ENCODE measurements around a stretch of chr1.

GRCh38 chr1:10339728-10340249 is 59.1 kb upstream of the PGD start:
- RRBS = no CpG with 5 or more reads among the region's 8 CpGs

DNA sequence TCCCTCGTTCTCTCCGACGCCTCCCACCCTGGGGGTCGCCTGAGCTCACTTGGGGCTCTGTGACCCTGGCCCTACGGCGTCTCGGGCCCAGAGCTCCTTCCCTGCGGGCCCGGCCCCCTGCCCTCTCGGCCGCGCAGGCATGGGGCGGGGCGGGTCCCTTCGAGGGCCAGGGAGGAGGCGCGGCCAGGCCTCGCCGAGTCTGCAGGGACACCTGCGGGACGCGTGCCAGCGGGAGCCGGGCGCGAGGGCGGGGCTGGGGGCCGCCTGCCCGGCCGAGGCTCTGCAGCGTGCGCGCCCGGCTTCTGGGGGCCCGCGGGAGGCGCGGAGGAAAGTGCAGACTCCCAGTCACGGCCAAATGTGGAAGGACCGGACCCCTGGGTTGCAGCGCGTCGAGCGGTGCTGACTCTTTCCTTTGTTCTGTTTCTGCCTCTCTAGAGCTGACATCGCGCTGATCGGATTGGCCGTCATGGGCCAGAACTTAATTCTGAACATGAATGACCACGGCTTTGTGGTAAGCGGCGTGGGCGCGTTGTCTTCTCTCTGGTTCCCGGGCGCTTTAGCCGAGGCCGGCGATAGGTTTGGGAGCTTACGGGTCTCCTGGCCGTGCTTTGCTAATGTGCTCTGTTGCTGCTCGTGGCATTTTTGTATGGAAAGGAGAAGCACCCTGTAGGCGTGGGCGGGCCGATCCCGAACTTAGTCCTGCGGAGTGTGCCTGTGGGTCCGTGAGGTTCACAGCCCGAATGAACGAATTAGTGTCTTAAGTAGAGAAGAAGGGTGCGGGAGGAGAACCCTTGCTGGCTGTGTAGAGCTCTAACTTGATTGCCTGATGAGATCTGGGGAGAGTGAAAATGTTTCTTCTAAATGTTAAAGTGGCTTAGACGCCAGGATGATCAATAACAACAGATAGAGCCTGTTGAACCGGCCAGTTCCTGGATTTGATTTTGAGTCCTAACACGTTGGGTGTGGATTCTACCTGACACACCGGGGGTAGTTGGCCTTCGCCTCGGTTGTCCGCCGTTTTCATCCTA is 644 bp downstream of the PGD start:
- RRBS = 18% methylated on average over 10 of the region's 78 CpGs

DNA sequence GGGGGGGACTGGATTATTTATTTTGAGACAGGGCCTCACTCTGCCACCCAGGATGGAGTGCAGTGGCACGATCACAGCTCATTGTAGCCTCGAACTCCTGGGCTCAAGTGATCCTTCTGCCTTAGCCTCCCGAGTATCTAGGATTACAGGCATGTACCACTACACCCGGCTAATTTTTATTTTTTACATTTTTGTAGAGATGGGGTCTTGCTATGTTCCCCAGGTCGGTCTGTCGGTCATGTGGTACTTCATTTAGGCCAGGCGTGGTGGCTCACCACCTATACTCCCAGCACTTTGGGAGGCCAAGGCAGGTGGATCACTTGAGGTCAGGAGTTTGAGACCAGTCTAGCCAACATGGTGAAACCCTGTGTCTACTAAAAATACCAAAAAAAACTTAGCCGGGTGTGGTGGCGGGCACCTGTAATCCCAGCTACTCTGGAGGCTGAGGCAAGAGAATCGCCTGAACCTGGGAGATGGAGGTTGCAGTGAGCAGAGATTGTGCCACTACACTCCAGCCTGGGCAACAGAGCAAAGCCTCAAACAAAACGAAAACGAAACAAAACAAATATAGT is 7.4 kb downstream of the CORT start:
- RRBS = no CpG with 5 or more reads among the region's 12 CpGs

GRCh38 chr1:10637327-10637886 is 159.0 kb downstream of the CASZ1 start:
- RRBS = 78% methylated on average over 6 of the region's 14 CpGs

DNA sequence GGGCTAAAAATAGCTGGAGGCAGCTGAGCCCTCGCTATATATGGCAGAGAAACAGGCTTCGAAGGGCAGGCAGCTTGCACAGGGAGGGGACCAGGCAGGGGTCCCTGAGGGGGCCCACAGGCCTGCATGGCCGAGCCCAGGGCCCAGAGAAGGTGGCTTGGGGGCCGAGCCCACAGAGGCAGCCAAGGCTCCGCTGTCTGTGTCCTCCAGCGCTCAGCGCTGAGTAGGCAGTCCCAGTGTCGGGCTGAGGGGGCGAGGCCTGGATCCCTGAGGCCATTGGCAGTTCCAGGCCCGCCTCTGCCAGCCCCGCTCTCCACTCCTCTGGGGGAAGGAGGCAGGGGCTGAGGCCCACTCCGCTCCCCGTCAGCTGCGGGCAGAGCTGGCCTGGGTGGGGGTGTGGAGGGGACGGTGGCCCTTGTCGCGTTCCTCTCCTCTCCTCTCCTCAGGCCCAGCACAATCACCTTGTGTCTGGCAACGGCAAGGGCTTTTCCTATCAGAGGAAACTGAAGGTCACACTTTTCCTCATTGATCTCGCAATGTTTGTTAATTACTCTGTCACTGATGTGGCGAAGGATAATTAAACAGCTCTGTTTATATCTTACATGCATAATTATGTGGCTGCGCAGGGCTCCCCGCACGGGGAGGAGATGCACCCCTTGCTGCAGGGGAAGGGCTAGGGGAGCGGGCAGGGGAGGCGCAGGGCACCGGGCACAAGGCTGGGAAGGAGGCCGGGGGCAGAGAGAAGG is 132.7 kb downstream of the CASZ1 start:
- RRBS = 62% methylated on average over 1 of the region's 27 CpGs

DNA sequence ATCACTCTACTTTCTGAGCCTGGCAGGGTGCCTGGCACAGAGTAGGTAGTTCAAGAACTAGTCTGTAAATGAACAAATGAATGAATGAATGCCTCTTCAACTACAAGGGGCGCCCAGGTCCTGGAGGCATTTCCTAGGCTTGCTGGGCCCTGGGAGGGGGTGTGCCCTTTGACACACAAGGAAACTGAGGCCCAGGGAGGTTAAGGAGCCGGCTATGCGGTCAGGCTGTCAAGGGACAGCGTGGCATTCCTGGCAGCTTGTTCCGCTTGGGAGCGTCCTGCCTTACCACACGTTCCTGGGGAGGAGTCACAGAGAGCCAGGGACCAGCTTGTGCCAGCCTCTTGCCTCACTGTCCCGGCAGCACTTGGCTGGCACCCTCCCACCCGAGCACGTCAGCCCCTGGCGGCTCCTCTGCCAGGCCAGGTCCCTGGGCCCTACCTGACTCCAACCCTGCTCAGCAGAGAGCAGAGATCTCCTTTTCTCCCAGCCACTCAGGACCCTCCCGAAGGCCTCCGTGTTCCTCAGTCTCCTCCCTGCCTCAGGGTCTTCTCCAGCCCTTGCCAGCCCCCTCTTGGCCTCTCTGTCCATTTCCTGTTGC is 130.6 kb downstream of the CASZ1 start:
- RRBS = no CpG with 5 or more reads among the region's 13 CpGs

GRCh38 chr1:10678226-10678709 is 118.2 kb downstream of the CASZ1 start:
- RRBS = 87% methylated on average over 12 of the region's 21 CpGs

- RRBS = 93% methylated on average over 3 of the region's 25 CpGs
Measured at GRCh38 chr1:10685226-10686441, 110.8 kb downstream of the CASZ1 start.

DNA sequence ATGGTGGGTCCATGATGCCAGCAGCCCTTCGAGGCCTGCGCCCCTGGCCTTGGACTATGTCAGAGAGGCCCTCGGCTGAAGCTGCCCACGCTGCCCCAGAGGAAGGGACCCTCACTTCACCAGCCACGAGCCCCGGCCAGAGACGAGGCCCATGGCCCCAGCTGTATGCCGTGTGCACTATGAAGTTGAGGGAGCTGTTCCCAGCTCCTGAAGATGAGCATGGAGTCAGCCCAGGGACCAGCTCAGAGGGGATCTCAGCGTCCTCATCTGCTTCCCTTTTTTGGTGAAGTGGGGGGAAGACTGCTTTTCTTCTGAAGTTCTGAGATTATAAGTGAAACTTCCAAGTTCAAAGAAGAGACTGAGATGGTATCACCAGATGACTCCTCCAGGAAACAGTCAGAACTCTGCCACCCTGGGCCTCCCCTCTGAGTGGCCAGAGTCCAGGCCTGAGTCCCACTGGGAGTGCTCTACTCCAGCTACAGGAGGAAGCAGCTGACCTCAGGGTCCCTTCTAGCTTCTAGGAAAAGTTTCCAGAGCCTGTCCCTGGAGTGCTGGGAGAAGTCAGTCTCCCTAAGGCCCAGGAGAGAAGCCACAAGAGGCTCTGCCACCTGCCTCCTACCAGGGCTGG is 104.8 kb downstream of the CASZ1 start:
- RRBS = no CpG with 5 or more reads among the region's 9 CpGs

- RRBS = 46% methylated on average over 2 of the region's 17 CpGs
Measured at GRCh38 chr1:10788433-10789190, 7.8 kb downstream of the CASZ1 start.

DNA sequence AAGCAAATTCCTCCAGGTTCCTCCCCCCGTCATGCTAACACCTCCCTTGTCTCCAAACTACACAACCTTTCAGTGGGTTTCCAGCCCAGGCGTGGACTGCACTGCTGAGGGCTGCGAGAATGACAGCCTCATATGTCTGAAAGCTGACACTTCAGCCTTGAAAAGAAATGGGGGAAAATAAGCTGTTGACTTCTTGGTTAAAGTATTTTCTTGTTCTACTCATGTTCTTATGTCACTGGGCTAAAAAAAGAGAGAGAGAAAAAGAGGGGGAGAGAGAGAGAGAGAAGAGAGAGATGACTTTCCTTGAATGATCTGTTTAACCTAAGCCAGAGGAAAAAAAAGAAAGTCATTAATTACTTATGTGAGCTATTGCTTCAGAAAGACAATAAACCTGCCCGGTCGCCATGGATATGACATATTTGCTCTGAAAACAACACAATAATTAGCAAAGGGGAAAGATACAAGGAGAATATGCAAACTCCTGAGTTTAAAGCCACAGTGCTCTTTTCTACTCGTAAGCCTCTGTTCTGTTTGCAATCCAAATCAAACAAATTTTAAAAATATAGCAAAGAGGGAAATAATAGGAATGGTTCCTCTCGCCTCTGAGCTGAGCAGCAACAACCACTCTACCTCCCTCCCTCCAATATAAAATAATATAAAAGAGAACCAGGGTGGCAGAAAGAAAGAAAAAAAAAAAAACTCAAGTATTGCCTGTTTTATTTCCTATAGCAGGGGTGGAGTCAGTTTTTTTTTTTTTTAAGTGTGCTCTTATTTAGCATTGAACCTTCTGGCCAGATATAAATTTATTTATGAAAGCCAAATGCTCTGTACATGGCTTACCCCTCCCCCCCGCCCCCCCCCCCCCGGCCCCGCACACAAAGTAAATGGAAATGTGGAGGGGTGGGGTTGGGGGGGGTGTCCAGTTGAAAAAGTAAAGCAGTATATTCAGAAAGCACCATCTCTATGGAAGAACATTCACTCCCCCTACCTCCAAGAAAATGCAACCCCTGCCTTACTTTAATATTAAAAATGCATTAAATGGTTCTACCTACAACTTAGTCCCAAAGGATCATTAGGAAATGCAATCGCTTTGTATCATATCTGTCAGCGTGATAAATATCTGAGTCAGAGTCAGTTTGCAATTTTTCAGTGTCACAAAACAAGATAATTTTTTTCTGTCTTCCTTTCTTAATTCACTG is 4.6 kb downstream of the CASZ1 start:
- RRBS = no CpG with 5 or more reads among the region's 12 CpGs

- RRBS = 3% methylated on average over 29 of the region's 65 CpGs
Measured at GRCh38 chr1:10794757-10795469, 1.5 kb downstream of the CASZ1 start.

DNA sequence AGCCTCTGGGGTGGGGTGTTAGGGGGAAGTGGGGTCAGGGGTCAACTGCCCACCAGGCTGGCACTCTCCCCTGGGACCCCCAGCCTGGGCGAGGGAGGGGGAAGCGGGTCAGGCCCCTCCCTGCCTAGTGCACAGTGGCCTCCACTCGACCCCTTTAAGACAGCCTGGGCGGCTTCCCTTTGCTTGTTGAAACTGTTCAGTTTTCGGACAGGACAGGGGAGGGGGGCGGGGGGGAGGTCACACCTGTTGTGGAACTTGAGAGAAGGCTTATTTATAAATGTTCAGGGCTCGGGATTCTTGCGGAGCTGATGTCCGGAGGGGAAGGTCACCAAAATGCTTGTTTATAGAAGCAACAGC is 59.6 kb upstream of the CASZ1 start:
- RRBS = no CpG with 5 or more reads among the region's 9 CpGs

DNA sequence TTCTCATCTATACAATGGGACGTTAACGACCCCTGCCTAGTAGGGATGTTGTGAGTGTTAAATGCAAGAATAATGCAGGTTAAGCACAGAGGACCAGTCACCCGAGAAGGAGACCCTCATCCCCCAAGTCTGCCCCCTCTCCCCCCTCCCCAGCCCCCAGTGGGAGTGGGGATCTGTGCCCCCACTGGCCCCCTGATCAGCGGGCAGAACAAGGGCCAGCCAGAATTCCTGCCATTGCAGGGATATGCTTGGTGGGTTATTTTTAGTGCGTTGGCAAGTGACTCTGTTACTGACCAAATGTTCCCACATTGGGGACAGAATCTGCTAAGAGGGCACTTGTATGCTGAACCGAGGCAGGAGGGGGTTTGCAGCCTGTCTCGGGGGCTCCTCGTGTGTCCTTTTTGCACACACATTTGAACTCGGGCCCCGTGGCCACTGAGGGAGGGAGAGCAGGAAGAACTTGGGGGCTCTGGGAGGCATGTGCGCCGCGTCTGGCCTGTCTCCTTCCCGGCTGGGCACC is 66.3 kb upstream of the CASZ1 start:
- RRBS = no CpG with 5 or more reads among the region's 14 CpGs

DNA sequence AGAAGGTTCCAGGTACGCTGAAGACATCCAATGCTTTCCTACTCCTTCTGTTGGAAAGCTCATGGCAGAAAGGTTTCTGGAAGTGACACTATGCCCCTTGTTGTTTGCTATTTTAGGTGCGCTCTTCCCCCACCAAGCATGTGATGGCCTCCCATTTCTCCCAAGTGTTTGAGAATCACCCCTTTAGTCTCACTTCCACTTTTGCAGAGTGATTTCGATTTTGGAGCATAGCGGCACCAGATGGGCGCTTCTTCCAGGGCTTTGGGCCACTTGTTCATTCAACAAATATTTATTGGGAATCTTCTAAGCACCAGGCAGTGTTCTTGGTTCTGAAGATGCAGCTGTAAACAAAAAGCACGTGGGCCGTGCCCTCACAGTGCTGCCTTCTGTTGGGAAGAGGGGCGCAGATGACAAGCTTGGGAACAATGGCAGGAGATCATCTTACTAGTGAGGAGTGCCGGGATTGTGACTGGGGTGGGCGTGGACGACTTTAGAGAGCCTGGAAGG is 12.5 kb downstream of the C1orf127 start:
- RRBS = no CpG with 5 or more reads among the region's 11 CpGs

DNA sequence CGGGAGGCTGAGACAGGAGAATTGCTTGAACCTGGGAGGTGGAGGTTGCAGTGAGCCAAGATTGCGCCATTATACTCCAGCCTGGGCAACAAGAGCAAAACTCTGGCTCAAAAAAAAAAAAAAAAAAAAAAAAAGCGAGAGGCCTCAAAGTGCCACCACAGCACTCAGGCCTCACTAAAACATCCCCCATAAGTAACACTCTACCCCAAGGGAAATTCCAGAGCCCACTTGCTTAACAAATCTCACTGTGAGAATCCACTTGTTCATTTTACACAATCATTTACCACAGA is 26.2 kb upstream of the EXOSC10 start:
- RRBS = no CpG with 5 or more reads among the region's 3 CpGs

GRCh38 chr1:11130619-11131029 is 31.0 kb upstream of the EXOSC10 start:
- RRBS = no CpG with 5 or more reads among the region's 14 CpGs

- RRBS = no CpG with 5 or more reads among the region's 8 CpGs
Measured at GRCh38 chr1:11352858-11353200, 79.8 kb downstream of the UBIAD1 start.

DNA sequence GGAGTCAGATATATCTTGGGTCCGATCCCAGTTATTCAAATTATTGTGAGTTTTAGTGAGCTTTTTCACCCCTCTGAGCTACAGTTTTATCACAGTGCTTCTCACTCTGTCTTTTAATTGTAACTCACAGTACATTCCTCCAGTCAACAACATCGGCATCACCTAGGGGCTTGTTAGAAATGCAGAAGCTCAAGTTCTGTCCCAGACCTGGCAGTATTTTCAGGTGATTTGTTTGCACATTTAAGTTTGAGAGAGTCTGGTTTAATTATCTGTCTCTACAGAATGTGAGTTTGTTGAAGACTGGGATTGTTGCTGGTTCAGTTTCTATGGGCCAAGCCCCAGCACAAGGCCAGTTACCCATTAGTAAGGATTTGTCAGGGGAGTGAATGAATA is 26.0 kb downstream of the DISP3 start:
- RRBS = no CpG with 5 or more reads among the region's 2 CpGs

DNA sequence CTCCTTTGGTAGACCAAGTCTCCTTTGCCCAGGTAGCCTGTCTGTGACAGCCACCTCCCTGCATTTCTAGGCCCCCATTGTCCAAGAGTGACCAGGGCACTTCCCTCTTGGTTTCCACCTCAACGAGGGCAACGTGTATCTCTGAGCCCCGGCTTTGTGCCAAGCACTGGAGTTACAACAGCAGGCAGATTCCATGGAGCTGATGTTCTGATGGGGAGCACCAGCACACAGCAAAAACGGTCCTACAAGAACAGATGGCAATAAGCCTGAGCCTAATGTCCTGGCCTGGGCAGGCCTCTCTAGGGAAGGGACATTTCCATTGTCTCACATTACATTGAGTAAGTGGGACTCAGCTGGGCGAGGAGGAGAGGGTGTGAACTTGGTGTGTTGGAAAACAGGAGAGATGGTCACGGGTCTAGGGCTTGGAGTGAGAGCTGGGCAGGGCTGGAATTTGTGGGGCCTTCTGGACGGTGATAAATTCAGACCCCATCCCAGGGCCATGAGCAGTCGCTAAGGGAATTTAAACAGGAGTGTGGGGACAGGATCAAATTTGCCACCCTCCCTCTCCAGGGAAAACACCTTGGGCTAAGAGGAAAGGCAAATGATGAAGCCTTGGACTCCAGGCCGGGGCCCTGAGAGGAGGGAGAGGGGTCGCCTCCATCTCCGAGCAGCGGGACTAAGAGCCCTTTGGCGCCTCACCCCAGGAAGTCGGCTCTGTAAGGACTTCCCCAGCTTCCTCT is 27.3 kb upstream of the NPPB start:
- RRBS = no CpG with 5 or more reads among the region's 14 CpGs